Peripheral blood mononuclear cell (primary cell): ENCODE measurements around a stretch of chr12.

DNA sequence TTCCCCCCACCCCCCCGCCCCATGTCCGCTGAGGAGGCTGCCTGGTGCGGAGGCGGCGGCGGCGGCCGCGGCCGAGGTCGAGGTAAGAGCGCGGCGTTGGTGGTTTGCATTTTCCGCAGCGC, 781 bp upstream of the SOCS2 start:
- PRO-cap, 8 experiments, result no peak in any of the 8 experiments

DNA sequence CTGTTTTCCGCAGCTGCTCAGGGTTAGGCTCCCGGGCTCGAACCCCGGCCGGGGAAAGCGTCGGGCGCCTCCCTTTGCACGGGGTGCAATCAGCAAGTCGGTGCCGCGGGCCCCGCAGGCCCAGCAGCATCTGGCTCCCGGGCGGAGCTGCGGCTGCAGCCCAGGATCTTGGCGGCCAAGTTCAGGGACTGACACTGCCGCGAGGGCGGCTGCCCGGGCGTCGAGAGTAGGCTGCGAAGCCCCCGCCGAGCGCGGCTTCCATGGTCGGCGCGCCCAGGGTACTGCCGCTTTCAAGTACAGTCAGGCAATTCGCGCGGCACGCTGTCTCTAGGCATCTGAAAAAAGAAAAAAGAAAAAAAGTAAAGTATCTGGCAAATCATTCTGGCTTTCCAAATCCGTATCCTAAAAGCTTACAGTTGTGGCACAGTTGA, 839 bp downstream of the SOCS2 start:
- PRO-cap, 8 experiments, result no peak in any of the 8 experiments

GRCh38 chr12:93592231-93592582, 19.7 kb downstream of the SOCS2 start:
- PRO-cap, 8 experiments, result no peak in any of the 8 experiments

GRCh38 chr12:93593008-93593648, 20.7 kb downstream of the SOCS2 start:
- PRO-cap, 8 experiments, result no peak in any of the 8 experiments

DNA sequence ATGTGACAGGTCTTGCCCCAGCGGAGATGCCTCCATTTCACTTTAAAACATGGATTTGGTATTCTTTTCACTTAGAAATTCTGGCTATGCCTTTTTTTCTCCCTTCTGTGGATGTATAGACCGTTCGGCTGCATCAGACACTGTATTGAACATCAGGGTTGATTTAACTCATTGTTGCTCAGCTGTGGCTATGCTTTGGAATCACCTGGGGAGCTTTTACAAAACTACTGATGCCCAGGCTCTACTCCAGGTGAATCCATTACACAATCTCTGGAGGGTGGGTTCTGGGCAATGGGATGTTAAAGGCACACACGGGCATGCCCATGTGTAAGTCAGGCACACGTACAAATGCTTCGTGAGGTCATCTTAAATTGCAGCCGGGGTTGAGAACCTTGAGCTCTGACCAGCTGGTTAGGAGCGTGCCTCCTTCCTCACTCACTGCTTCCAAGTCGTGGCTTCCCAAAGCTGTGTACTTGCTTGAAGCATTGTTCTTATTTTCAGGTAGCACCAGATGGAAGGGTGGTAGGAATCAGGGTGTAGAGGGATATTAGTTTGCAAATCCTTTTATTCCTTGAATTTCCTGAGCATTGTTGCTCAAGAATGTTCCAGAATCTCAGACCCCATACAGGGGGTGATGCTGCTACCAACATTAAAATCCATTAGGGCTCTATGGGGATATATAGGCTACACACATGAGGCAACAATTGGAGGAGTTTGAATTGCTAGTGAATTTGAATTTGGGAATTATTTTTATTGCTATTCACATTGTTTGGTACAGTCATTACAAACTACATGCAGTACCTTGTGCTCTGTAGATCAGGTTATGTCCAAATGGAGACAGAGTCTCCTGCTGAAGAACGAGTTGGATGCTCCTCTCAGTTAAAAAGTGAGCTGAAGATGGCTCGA, 10.3 kb downstream of the CRADD start:
- PRO-cap, 8 experiments, result no peak in any of the 8 experiments

DNA sequence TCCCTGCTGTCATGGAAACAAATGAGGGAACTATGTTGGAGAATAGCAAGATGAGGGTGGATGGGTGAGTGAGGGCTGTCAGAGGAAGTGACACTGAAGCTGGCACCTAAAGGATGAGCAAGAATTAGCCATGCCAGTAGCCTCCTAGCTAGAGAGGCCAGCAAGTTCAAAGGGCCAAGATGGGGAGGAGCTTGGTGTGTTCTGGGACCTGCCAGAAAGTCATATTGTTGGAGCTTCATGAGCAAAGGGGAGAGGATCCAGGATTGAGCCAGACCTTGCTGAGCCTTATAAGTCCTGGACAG, 71.9 kb downstream of the CRADD start:
- PRO-cap, 8 experiments, result peak in 1 of 8 experiments; most common plus-strand start position 244 of the sequence (in 1)

- PRO-cap, 8 experiments, result no peak in any of the 8 experiments
Observed at GRCh38 chr12:93759380-93760294, 82.5 kb downstream of the CRADD start.

- PRO-cap, 8 experiments, result no peak in any of the 8 experiments
Observed at GRCh38 chr12:93767488-93767882, 90.3 kb downstream of the CRADD start.

DNA sequence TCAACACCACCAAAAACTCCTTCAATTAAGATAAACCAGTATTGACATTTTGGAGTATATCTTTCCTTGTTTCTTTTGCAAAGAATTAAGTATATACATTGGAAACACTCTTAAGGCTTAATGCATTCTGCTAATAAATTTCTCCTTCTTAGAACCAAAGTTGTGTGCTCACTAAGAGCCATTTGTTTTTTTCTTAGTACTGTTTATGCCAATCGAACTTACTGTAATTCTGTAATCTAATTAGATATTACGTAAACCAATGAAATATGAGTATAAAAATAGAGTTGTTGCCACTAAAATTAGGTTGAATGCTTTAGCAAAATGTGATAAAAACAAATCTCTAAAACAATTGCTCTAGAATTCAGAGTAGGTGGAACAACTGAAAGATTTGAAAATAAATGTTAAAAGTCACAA, 90.7 kb downstream of the CRADD start:
- PRO-cap, 8 experiments, result no peak in any of the 8 experiments

GRCh38 chr12:93775114-93775606, 98.0 kb downstream of the CRADD start:
- PRO-cap, 8 experiments, result no peak in any of the 8 experiments

- PRO-cap, 8 experiments, result no peak in any of the 8 experiments
Observed at GRCh38 chr12:93818866-93819512, 141.8 kb downstream of the CRADD start.

DNA sequence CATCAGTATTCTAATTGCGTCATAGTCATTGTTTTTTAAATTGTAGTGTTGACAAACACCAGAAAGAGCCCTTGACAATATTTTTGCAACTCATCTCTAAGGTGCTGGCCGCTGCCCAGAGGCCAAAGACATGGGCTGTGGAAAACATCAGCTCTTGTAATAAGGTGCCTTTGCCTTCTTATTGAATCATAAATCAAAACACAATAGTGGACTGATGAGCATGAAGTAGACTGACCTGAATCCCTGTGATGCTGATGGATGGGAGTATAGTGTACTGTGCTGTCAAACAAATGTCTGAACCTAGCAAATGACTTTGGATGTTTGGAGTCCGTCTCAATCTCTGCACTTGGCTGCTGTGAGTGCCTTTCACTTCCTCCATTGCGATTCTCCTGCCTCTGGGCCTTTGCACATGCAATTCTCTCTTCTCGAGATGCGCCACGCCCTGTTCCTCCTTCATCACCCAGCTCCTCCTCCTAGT, 171.1 kb downstream of the CRADD start:
- PRO-cap, 8 experiments, result no peak in any of the 8 experiments

- PRO-cap, 8 experiments, result no peak in any of the 8 experiments
Observed at GRCh38 chr12:93851026-93851754, 174.0 kb downstream of the CRADD start.

DNA sequence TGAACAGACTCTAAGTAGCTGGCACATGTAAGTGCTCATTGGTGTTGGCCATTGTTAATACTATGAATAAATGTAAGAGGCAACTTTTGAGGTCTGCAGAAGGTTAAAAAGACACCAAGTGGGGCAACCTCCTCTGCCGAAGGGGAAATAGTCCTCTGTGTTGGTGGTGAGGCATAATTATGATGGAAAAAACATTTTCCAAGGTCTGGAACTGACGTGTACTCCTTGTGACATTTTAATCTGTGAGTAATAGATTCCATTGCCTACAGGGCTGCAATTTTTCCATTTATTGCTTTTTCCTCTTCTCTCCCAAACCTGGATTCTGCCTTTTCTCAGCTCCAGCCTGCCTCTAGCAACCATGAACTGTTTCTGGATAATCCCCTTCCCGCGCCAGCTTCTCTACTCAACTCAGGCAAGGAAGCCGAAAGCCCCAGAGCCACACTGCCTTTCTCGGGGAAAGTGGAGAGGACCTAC, 230.2 kb upstream of the PLXNC1 start:
- PRO-cap, 8 experiments, result no peak in any of the 8 experiments

DNA sequence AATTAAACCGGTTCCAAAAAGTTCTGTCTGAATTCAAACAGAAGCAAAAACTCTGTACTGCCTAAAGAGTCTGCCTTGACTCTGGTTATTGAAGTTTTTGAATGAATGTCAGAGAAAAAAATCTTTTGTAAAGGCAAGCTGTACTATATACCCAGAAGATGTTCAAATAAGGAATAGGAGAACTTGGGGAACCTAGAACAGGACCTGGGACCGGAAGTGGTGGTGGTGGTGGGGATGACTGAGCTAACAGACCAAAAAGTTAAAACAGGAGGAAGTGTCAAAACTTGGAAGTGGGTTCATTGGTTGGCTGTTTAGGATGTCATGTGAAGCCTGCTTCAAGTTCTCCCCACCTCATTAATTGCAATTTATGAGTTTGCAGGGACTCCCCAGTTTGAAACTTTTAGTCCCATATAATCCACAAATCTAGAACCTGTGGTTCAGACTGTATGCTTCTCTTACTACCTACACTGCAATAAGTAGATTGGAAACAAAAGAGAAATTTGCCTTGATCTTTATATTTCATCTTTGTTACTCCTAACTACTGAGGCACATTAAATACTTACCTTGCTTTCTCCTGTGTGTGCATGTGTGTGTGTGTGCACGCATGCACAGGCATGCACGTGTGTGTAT, 26.3 kb downstream of the PLXNC1 start:
- PRO-cap, 8 experiments, result peak in 2 of 8 experiments; most common plus-strand start position 203 of the sequence (in 1); most common minus-strand start position 167 of the sequence (in 2)

- PRO-cap, 8 experiments, result peak in 2 of 8 experiments; most common plus-strand start chr12:94282977 (in 1)
Observed at GRCh38 chr12:94282585-94283397, 134.4 kb downstream of the PLXNC1 start.

- PRO-cap, 8 experiments, result no peak in any of the 8 experiments
Observed at GRCh38 chr12:94389737-94390270, 69.9 kb downstream of the CEP83 start.

DNA sequence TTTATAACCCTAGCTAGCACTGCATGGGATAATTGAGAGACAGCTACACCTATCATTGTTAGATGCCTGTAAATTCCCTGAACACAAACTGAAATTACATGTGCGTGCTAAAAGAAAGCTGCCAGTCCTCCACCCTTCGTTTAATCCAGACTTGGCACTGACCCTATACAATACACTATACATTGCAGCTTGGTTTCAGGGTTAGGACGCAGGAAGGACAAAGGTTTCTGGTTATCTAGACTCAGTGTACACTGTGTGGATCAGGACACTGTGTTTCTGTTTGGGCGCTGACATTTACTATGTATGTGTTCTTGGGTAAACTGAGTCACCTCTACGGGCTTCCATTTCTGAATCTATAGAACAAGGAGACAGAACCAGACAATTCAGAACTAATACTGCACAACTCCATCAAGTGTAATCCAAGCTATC, 63.4 kb downstream of the TMCC3 start:
- PRO-cap, 8 experiments, result no peak in any of the 8 experiments

- PRO-cap, 8 experiments, result peak in 6 of 8 experiments; most common plus-strand start chr12:94643789 (in 6); most common minus-strand start chr12:94643762 (in 2)
Observed at GRCh38 chr12:94643647-94643927, 6.8 kb downstream of the TMCC3 start.

GRCh38 chr12:94805678-94806195, 155.4 kb upstream of the TMCC3 start:
- PRO-cap, 8 experiments, result no peak in any of the 8 experiments